Anterior vena cava (tissue), 1 donor: ENCODE results near the genes KIAA0930, FAM118A and RIBC2.

DNA sequence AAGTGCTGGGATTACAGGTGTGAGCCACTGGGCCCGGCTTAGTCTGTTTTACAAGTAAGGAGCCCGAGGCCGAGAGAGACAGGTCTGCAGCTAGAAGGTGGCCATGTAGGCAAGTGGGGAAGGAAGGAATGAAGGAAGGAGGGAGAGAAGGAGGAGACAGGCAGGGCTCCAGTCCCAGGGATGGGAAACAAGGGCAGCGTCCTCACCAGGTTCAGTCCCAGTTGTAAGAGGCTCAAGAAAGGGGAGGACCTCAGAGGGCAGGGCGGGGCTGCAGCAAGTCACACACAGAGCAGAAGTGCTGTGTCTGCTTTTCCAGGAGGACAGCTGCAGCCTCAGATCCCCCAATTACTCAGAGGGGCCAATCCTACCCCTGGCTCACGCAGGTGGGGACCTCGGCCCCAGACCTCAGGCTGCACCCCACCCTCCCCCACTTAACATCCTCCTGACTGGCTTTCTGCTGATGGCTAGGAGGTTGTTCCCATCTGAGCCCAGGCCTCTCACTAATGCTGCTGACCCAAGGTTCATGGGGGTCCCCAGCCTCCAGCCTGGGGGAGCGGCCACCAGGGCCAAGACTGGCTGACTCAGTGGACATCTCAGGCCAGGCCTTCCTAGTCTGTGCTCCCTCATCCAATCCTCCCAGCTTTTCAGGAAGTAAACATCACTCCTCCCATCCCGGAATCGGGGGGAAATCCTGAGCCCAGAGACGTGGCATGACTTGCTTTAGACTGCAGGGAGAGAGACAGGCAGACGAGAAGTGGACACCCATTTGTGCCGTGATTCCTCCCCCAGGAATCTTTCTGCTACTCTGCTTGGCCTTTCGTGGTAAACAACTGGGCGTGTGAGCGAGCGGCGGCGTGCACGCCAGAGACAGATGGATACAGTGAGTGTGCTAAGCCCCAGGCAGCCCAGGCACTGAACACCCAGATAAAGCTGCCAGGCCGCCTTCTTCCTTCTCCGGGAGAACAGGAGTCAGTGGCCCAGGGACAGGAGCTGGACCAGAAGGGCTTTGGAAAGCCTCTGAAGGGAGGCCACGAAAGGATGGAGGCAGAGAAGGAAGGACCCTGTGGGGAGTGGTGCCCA is 53.4 kb upstream of the PRR5 start:
- PRO-cap = bidirectional peak, plus-strand start at position 723 of the sequence, minus-strand start at position 638 of the sequence

GRCh38 chr22:44702430-44703500 is 761 bp downstream of the PRR5 start:
- PRO-cap = no peak

- PRO-cap = no peak
Observed at GRCh38 chr22:44736254-44736616, 16.1 kb upstream of the ARHGAP8 start.

DNA sequence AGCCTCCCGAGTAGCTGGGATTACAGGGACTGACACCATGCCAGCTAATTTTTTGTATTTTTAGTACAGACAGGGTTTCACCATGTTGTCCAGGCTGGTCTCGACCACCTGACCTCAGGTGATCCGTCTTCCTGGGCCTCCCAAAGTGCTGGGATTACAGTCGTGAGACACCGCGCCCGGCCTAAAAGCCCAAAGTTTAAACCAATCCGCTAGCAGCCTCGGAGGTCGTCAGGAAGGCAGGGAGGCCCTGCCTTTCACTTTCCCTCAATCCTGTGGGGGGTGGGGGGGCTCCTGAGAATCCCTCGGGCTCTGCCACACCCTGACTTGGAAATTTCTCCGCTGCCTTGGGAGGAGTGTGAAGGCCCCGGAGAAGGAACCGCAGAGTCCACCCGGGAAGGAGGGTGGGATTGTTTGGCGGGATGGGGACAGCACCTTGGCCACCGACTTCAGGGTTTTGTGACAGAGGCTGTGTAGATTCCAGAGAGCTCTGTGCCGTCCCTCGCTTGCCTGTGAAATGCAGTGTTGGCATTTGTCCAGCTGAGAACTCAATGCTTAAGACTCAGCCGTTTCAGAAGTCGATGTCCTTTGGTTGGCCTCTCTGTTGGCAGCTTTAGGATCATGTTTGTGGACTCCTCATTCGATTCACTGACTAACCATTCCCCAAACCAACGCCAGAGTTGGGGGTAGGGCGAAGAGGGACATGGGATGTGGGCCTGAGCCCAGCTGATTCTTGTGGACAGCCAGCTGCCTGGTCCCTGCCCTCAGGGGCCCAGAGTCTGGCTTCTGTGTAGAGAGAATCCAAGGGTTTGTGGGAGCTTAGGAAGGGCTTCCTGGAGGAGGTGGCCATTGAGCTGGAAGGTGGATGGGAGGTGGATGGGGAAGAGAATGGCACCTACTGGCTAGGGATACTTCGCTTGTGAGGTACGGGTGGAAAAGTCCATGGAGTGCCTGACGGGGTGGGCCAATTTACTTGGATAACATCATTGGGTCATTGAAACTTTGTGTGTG is 1.3 kb downstream of the ARHGAP8 start:
- PRO-cap = no peak

- PRO-cap = no peak
Observed at GRCh38 chr22:44754892-44755455, 2.6 kb downstream of the ARHGAP8 start.

DNA sequence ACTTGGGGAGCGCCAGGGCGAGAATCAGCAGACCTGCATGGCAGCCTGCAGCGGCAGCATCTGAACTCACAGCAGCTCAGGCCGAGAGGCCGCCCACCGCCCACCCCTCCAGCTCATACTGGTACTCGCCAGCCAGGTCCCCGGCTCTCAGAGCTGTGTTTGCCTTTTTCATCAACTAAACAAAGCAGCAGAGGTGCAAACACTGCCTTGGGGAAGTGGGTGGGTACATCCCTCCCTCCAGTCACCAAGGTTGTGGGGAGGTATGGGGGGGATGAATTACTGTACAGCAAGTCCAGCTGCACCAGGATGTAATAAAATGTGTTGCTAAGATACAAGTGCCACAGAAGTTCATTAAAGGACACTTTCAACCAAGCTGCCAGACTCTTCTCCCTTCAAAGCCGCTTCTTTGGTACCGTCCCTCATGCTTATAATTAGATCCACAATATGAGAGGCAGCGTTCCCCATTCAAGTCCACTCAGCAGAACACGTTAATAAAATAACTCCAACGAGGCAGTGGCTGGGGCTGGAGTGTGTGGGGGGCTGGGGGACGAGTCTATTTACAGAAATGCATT is 14.8 kb downstream of the PHF21B start:
- PRO-cap = no peak

GRCh38 chr22:45140223-45140944 is 23.3 kb upstream of the NUP50 start:
- PRO-cap = no peak

GRCh38 chr22:45151284-45151855 is 12.4 kb upstream of the NUP50 start:
- PRO-cap = no peak

GRCh38 chr22:45179206-45179661 is 15.5 kb downstream of the NUP50 start:
- PRO-cap = no peak

GRCh38 chr22:45216398-45216996 is 24.2 kb downstream of the KIAA0930 start:
- PRO-cap = no peak

DNA sequence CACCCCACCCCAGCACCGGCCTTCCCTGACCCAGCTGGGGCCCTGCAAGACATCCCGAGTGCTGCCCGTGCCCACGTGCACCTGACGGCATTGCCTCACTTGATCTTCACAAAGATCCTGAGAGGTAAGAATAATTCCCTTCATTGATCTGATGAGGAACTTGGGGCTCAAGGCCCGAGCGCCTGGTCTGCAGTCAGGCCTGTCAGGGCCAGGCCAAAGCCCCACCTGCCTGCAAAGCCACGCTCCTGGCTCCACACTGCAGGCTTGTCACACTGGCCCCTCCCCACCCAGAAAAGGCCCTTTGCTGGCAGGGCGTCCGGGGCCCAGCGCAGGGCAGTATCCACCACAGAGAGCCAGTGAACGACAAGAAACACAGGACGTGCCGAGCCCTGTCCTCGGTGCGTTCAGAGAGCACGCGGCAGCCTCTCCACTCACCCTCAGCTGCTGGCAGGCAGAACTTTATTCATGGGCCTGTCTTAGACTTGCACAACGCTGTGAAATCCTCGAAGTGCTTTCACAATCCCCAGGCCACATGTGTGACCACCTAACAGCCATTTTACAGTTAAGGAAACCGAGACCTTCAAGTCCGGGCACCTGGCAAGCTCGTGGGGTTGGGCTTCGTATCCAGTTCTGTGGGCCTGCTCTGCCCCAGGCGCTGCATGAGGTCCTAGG is 14.8 kb downstream of the KIAA0930 start:
- PRO-cap = no peak

- PRO-cap = bidirectional peak, plus-strand start at chr22:45241100, minus-strand start at chr22:45240905
Observed at GRCh38 chr22:45240446-45241415, at the start of gene KIAA0930. Gene KIAA0930, minus strand, starts transcription at chr22:45240894.

GRCh38 chr22:45248467-45249236 is 8.0 kb upstream of the KIAA0930 start:
- PRO-cap = no peak

- PRO-cap = no peak
Observed at GRCh38 chr22:45308682-45309150, 1.0 kb upstream of the FAM118A start.

GRCh38 chr22:45309151-45310225 is at the start of gene FAM118A:
Gene FAM118A, plus strand, starts transcription at chr22:45309934.
- PRO-cap = bidirectional peak, plus-strand start at chr22:45309955, minus-strand start at chr22:45309714; bidirectional peak, plus-strand start at chr22:45310130, minus-strand start at chr22:45309999

DNA sequence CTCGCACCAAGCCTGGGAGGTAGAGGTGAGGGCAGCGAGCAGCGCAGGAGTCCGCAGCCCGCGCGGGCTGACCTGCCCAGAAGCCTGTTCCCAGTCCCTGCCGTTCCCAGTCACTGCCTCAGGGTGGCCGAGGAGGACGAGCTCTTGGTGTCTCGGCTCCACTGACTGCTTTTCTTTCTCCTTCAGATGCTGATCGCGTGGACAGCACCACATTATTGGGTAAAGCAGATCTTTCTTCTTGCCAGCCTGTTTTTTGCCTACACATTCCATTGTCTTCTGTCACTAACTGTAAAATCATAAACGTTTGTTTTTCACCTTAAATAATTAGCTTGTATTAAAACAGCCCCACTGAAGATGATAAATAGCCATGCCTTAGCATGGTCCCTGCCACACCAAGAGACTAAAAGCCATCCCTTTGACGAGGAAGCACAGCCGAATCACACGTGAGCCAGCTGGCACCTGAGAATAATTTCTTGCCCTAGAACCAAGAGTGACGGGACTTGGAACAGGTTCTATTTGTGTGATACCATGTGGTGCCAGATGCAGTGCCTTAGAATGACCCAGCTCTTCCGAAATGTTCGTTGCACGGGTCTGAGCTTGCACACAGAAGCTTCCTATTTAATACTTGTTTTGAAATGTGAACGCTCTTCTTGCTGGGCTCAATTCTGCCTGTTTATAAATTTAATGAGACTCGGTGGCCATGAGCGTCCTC is 25.6 kb downstream of the FAM118A start:
- PRO-cap = no peak

GRCh38 chr22:45336593-45337746 is 27.2 kb downstream of the FAM118A start:
- PRO-cap = no peak

- PRO-cap = no peak
Observed at GRCh38 chr22:45413288-45414369, at the start of gene RIBC2. Gene RIBC2, plus strand, starts transcription at chr22:45413693.

- PRO-cap = unidirectional peak, plus-strand start at chr22:45469111
Observed at GRCh38 chr22:45468855-45469305, 33.8 kb upstream of the FBLN1 start.

DNA sequence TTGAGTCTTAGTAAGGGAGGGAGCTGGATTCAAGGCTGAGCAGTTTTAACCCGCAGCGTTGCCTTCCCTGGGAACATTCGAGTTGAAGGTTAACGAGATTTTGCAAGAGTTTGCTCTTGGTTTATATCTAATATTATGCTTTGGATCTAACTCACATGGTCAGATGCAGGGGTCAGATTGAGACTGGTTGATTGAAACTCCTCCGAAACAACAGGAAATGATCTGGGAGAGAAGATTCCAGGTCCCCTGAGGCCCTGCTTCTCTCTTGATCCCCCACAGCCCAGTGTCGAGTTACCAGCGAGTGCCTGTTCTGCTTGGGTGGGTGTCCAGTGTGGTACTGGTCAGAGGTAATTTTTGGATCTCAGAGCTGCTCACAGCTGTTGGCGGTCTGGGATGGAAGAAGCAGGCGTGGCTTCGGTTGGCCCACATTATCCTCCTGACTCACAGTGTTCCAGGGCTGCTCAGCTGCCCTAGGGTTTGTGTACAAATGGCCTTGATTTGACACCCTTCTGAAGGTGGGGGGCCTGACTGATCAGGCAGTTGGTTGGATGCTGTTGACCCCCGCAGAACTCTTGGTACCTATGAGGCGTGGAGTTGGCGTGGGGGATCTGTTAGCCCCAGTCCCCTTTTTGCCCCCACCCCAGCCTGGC is 9.2 kb downstream of the FBLN1 start:
- PRO-cap = no peak